ENCODE data around the genes ZNF428, ZNF221 and ZNF225.

DNA sequence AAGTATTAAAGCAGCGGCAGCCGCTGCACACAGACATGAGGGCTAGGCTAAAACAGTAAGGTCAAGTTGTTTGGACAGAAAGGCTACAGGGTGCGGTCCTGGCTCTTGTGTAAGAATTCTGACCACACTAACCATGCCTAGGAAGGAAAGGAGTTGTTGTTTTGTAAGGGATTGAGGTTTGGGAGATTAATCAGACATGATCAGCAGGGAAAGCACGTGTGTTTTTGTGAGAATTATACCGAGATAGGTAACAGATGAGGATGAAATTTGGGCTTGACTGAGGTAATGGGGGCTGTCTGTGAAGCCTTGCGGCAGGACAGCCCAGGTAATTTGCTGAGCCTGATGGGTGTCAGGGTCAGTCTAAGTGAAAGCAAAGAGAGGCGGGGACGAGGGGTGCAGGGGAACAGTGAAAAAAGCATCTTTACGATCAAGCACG lies 27.9 kb upstream of the CD177 start:
- PRO-cap: no peak

DNA sequence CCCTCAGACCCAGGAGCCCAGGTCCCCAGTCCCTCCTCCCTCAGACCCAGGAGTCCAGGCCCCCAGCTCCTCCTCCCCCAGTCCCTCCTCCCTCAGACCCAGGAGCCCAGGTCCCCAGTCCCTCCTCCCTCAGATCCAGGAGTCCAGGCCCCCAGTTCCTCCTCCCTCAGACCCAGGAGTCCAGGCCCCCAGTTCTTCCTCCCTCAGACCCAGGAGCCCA lies 2.7 kb upstream of the PHLDB3 start:
- PRO-cap: no peak

DNA sequence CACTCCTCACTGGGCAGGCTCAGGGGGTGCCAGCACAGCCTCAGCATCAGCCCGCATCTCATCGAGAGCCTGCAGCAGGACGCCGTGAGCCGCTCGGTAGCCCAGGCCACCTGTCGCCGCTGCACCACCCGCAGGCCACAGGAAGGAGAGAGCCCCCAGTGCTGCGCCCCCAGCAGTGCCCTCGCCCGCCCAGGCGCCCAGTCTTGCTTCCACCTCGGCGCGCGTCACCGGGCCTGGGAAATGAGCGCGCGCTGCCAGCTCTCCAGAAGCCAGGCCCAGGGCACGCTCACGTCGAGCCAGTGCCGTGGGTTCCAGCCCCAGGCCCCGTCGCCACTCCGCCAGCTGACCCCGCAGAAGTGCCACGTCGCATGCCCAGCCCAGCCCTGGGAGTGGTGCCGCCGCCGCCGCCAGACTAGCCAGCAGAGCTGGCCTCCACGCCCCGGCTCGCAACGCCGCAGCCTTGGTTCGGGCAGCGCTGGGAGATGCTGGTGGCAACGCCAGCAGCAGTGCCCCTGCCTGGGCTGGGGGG lies 3.9 kb downstream of the IRGQ start:
- PRO-cap: no peak

GRCh38 chr19:43618644-43619766 lies at the start of gene ZNF428:
Gene ZNF428 (minus strand): TSS chr19:43619629.
- PRO-cap: bidirectional peak, plus-strand start at chr19:43619108, minus-strand start at chr19:43619000; bidirectional peak, plus-strand start at chr19:43619552, minus-strand start at chr19:43619481; bidirectional peak, plus-strand start at chr19:43619720, minus-strand start at chr19:43619585

DNA sequence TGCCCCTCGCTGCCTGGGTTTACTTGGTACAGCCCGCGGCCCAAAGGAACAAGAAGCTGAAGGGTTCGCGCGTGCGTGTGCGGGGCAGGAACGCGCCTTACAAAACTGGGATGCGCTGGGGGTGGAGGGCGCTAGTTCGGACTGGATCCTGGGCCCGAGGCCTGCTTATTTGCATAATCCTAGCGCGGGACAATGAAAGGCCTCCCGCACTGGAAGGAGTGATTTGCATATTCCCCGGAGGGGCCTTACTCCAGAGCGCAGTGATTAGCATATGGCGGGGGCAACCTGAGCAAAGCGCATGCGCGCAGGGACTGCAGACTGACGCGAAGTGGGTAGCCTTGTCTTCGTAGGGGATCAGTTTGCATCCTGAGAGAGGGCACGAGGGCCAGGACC lies 334 bp upstream of the ZNF428 start:
- PRO-cap: bidirectional peak, plus-strand start at position 297 of the sequence, minus-strand start at position 171 of the sequence

GRCh38 chr19:43779093-43779751 lies 1.6 kb downstream of the KCNN4 start:
- PRO-cap: no peak

DNA sequence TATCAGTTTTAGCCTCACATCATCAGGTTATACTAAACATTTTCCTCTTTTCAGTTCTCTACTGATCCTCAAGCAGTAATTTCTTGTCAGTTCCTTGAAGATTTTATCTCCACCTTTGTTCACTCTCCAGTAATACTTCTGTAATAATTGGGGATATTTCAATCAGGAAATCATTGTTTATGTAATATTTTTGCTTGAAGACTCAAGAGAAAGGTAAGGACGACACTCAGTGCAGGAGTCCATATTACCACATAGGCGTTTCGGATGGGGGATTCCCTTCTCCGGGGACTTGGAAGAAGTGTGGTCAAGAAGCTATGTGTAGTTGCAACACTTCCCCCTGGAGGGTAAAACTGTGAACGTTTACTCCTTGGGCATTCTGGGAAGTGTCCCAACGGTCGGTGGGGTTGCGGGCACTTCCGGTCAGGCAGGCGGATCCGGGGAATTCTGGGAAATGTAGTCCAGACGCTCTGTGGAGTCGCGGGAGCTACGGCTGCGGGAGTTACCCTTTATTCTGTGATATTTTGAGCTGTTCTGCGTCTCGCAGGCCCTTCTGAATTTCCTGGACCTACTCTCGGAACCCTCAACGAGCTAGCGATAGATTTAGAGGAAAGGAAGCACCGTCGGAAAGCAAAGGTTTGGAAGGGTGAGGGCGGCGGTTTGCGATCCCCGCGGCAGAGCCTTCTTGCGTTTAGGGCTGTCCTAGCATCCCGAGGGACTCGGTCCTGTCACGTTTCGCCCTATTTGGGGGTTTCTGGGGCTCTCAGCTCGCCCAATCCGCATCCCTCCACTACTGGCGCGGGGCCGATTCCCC lies at the start of gene ZNF221:
Gene ZNF221 (plus strand): TSS at position 461 of the 811 bp plus-strand sequence.
- PRO-cap: bidirectional peak, plus-strand start at position 461 of the sequence, minus-strand start at position 266 of the sequence

- PRO-cap: bidirectional peak, plus-strand start at chr19:44094953, minus-strand start at chr19:44094964
These were observed 932 bp downstream of the ZNF224 start for GRCh38 chr19:44094879-44095707.

- PRO-cap: bidirectional peak, plus-strand start at chr19:44112941, minus-strand start at chr19:44112883; bidirectional peak, plus-strand start at chr19:44113470, minus-strand start at chr19:44113156; unidirectional peak, minus-strand start at chr19:44113704; unidirectional peak, minus-strand start at chr19:44113753
These were observed at the start of gene ZNF225 for GRCh38 chr19:44112732-44113904. Gene ZNF225 (plus strand): TSS chr19:44113399.

- PRO-cap: no peak
These were observed 12.0 kb downstream of the ZNF226 start for GRCh38 chr19:44176837-44177357.

- PRO-cap: bidirectional peak, plus-strand start at chr19:44207487, minus-strand start at chr19:44207361; bidirectional peak, plus-strand start at chr19:44207757, minus-strand start at chr19:44207748
These were observed 5.0 kb upstream of the ZNF227 start for GRCh38 chr19:44207098-44208023.

- PRO-cap: no peak
These were observed 12.8 kb downstream of the IGSF23 start for GRCh38 chr19:44626000-44626714.

- PRO-cap: no peak
These were observed 3.4 kb downstream of the PVR start for GRCh38 chr19:44647095-44647620.

DNA sequence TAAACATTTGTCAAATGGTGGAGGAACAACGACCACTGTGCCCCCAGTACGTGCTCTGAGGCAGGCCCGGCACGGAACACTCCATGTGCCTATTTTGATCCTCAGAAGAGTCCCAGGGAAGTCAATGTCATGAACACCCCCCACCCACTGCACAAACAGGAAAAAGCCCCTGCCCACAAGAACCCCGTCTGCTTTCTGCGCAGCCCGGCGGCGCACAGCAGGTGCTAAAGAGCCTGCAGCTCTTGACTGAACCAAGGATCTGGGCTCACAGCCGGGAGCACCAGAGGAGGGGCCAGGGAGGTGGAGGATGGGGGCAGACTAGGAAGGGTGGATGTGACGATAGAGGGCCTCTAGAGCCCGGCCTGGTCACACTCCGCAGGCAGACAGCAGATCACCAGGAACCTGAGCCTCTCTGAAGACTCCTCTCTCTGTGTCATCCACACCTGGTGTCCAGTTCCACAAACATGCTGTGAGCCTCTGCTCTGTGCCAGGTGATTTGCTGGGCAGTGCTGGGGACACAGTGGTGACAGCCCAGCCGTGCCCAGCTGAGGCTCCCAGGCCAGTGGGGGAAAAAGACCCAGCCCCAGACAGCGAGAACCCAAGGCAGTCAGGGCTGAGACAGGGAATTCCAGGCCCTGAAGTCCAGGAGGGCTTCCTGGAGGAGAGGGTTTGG lies 1.6 kb upstream of the CEACAM16 start:
- PRO-cap: no peak

DNA sequence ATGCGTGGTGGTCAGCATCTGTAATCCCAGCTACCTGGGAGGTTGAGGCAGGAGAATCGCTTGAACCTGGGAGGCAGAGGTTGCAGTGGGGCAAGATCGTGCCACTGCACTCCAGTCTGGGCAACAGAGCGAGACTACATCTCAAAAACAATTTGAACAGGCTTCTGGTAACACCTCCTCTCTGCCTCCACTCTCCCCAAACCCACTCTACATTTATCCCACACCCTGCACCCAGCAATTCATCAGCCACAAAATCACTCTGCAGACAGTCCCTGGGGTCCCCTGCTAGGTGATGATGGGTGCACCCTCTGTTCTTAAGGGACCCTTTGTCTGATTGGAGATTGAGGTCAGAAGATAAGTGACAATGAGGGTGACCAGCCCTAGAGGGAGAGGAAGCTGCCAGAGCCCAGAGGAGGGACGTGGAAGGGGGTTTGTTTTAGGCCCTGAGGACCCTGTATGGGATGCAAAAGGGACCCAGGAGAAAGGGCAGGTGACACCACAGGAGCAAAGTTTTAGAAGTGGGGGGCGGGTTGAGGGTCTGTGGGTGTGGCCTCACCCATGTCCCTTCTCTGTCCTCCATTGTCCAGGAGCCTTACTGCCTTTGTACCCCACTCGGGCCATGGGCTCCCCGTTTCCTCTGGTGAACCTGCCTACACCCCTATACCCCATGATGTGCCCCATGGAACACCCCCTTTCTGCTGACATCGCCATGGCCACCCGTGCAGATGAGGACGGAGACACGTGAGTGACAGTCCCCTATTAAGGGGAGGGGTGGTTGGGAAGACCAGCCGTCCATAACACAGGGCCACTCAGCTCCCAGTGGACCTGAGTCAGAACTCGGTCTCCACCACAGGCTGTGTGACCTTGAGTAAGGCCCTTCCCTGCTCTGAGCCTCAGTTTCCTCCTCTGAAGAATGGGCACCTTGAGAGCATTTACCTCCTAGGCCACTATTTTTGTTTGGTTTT lies 2.4 kb downstream of the BCL3 start:
- PRO-cap: no peak

DNA sequence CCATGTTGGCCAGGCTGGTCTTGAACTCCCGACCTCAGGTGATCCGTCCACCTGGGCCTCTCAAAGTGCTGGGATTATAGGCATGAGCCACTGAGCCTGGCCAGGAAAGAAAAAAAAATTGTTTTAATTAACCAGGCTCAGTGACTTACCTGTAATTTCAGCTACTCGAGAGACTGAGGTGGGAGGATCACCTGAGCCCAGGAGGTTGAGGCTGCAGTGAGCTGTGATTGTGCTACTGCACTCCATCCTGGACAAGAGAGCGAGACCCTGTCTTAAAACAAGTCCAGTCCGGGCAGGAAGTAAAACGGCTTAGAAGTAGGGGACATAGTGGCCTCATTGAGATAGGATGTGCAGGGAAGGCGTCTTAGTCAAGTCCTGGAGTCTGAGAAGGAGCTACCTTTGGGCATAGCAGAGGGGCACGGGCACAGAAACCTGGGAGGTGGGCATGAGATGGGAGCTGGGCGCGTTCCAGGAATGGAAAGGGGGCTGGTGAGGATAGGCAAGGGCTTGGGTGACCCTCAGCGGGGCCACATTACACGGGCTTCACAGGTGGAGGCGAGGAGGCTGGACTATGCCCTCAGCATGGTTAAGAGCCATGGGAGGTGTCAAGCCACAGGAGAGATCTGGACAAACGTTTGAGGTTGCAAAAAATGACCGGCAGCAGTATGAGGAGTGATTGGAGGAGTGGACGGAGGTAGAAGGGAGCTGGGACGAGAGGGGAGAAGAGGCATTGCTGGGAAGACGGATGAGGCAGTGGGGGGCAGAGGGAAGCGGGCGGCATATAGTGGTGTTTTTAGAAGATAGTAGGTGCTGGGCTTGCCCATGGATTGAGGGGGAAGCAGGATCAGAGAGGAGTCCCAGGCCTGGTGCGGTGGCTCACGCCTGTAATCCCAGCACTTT lies 21.4 kb downstream of the NECTIN2 start:
- PRO-cap: no peak

GRCh38 chr19:44919039-44919567 lies 4.7 kb downstream of the APOC1 start:
- PRO-cap: no peak

GRCh38 chr19:44948227-44948790 lies 2.5 kb downstream of the APOC2 start:
- PRO-cap: no peak

- PRO-cap: no peak
These were observed 9.1 kb downstream of the ZNF296 start for GRCh38 chr19:45067059-45067696.

GRCh38 chr19:45079578-45080131 lies 595 bp downstream of the GEMIN7 start:
- PRO-cap: bidirectional peak, plus-strand start at chr19:45080172, minus-strand start at chr19:45080068

All from endothelial cell (in vitro differentiated cells).